Sigmoid colon (tissue), 4 donors: ENCODE data around the genes WT1, CAPRIN1 and NAT10.

DNA sequence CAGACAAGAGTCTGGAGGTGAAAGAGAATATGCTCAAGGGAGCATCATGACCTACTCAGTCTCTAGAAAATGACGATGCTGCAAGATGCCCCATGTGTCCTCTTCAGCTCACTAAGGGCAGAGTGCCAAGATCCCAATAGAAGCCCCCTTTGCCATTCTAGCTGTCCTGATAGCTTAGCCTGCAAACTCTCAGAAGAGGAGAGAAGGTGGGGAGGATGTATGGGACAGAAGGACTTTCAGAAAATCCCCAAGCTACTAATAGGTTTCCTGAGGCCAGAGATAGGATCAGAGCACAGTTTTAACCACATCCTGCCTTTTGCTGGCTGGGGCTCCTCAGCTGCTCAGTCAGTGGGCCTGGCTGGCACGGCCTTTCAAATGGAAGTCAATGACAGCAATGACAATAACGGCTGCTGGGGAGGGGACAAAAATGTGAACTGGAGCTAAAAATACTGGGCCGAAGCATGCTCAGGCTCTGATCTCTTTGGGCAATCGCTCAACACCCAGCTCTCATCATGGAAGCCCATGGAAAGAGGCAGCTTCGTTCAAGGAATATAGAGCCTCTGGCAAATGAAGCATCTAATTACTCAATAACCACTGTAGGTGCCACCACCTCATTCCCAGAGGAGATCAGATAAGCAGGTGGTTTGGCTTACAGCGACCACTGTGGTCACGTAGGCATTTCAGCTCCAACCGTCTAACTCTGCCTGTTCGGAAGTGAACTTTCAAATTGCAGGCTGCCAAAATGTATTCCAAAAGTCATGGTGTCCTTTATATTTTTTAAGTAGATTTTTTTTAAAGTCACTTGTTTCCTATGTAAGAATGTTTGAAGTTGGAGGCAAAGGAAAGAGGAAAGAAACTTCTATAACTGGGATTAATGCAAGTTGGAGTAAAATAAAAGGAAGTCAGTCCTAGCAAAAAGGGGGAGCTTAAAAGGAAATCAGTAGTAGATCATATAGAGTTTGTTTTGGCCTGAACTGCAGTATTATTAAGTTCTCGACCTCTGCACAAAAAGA is 14.3 kb downstream of the WT1 start:
- PRO-cap = no peak
- RAMPAGE, long total RNA, 4 experiments = no peak in any of the 4 experiments

DNA sequence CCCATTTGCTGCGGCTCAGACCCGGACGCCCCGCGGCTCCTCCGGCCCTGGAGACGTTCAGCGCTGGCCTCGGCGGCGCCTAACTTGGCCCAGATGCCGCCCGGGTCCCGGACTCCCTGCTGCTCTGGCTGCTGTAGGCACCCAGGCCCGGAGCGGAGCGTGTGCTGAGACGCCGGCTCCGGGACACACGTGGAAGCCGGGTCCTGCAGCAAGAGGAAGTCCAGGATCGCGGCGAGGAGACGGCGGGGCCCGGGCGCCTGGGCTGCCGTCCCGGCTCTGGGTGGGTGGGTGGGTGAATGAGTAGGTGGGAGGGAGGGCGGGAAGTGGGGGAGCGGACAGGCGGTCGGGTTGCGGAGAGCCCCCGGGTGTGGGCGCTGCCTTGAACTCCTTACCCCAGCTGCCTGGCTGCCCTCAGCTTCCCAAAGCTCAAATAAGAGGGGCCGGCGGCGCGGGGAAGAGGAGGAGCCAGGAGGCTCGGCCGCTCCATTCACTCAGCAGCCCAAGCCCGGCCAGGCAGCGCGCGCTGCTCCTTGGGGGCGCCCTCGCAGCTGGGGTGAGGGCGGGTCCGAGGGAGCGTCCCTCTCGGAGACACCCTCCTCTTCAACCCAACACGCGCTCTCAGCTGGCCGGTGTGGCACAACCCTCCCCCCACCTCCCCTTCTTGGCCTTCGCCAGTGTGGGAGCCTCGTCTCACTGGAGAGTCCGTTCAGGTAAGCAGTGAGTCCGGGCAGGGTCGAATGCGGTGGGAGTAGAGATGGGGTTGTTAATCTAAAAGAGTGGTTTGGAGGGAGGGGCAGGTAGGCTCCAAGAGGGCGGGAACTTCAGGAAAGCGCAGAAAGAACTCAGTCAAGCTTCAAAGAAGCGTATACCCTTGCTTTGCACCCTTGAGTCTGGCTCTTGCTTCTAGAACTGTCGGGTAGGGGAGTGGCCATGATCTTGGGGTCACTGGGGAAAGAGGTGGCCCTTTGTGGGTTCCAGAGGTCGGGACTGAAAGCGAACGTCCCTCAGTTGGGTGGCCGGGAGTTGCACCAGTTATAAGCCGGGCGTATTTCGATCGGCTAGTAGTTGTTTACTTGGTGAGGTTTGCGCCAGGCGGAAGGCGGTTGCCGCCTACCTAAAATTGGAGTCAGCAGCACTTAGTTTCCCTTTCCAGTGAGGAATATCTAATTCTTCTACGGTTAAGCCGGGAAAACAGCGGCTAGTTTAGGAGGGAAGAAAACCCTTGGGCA is at the start of gene WT1:
WT1 (minus strand) TSS at position 403 of the 1,229 bp plus-strand sequence.
- PRO-cap = no peak
- RAMPAGE, long total RNA, 4 experiments = start-site peak on the plus strand in 2 of 4 experiments, centred at positions 572 to 582 of the sequence, 8 to 14 reads per replicate; start-site peak on the minus strand in 1 of 4 experiments, centred at position 585 of the sequence, 5 reads per replicate

DNA sequence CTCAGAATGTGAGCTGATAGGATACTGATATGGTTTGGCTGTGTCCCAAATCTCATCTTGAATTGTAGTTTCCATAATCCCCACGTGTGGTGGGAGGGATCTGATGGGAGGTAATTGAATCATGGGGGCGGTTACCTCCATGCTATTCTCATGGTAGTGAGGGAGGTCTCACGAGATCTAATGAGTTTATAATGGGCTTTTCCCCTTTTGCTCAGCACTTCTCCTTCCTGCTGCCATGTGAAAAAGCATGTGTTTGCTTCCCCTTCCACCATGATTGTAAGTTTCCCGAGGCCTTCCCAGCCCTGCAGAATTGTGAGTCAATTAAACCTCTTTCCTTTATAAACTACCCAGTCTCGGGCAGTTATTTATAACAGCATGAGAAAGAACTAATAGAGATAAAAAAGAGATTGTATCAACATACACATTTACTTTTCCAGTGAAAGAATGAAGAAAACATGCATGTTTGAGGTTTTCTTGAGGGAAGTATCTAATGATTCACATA is 17.3 kb upstream of the CSTF3 start:
- PRO-cap = no peak
- RAMPAGE, long total RNA, 4 experiments = no peak in any of the 4 experiments

GRCh38 chr11:33256071-33256561 is 1.1 kb upstream of the HIPK3 start:
- PRO-cap = no peak
- RAMPAGE, long total RNA, 4 experiments = no peak in any of the 4 experiments

- PRO-cap = no peak
- RAMPAGE, long total RNA, 4 experiments = no peak in any of the 4 experiments
Observed at GRCh38 chr11:33633203-33633855, 67.3 kb downstream of the C11orf91 start.

DNA sequence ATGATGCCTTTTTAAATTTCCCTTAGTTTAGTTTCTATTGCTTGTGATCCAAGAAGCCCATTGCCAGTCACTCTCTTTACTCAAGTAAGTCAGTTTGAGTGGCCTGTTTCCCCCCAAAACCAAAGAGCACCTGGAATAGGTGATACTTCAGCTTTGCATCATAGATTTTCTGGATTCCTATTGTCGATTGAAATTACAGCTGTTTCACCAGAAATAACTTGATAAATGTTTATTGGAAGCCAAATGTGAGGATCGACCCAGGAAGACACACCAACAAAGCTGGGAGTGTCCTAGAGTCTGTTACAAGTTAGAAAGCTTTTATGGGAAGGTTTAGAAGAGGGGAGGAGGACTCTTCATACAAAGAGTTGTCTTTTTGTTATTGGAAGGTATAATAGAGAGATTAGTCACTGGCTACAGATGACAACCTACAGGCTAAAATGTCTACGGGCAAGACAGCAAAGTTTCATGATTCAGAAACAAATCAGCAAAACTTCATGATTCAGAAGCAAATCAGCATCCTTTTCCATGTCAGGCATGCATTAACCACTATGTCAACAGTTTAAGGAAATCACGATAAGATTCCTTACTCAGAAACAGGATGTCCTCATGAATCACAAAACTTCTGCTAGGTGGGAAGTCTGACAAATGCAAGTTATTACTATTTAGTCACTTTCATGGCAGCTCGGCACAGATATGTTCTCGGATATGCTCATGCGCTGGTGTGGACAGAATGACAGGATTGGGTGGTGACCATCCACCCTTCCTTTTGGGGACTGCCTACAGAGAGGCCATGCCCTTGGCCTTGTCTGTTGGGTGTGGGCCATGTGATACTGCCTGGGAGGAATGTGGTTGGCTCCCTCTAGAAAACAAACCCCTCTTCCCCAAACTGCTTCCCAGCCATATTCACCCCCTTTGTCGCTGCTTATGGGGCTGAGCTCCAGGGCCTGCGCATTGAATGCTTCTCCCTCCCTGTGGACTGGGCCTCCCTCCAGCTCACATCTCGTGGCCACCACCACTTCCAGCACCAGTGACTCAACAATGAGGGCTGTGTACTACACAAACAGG is 10.3 kb downstream of the C11orf91 start:
- PRO-cap = no peak
- RAMPAGE, long total RNA, 4 experiments = no peak in any of the 4 experiments

GRCh38 chr11:33893499-33894595 is 2.0 kb upstream of the LMO2 start:
- PRO-cap = no peak
- RAMPAGE, long total RNA, 4 experiments = no peak in any of the 4 experiments

DNA sequence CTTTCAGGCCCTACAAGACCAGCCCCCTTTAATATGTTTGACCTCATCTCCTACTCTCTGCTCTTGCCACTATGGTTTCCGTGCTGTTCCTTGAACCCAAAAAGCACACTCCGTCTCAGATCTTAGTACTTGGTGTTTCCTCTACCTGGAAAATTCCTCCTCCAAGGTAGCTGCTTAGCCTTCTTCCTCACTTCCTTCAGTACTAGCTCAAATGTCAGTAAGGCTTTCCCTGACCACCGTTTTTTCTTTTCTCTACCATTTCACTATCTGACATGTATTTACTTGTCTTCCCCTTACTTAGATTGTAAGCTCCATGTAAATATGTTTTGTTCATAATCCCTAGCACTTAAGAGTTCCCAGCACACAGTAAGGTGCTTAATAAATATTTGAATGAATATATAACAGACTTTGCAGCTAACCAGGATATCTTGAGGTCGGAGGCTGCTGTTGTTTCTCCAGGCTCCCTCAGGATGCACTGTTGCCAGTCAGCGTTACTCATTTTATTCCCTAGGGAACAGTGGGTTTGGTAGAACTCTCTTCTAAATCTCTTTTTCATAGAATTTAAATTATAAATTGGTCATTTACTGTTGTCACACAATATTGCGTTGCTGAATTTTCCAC is 1.2 kb upstream of the CAPRIN1 start:
- PRO-cap = no peak
- RAMPAGE, long total RNA, 4 experiments = no peak in any of the 4 experiments

DNA sequence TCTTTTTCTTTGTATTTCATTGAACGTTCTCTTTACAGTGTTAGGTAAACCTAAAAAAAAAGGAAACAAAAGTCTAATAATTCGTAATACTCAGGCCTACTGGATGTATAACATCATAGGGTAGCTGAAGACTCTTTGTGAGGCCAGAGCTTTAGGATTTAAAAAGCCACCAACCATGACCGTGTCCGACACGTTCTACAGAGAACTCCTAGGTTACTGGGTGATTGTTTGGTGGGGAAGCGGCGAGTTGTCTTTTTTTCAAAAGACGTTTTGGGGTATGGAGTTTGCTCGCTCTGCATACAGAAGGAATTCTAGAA is 589 bp upstream of the CAPRIN1 start:
- PRO-cap = no peak
- RAMPAGE, long total RNA, 4 experiments = no peak in any of the 4 experiments

- PRO-cap = unidirectional peak, plus-strand start at chr11:34051684
- RAMPAGE, long total RNA, 4 experiments = start-site peak on the plus strand in 4 of 4 experiments, at chr11:34051657-34051741 at its widest, 26 to 45 reads per replicate
Observed at GRCh38 chr11:34051301-34051938, at the start of gene CAPRIN1. CAPRIN1 (plus strand) TSS chr11:34051731.

- PRO-cap = no peak
- RAMPAGE, long total RNA, 4 experiments = no peak in any of the 4 experiments
Observed at GRCh38 chr11:34076035-34076600, 24.6 kb downstream of the CAPRIN1 start.

GRCh38 chr11:34104839-34105791 is at the start of gene NAT10:
NAT10 (plus strand) TSS chr11:34105629.
- PRO-cap = no peak
- RAMPAGE, long total RNA, 4 experiments = no peak in any of the 4 experiments

- PRO-cap = no peak
- RAMPAGE, long total RNA, 4 experiments = no peak in any of the 4 experiments
Observed at GRCh38 chr11:34572514-34572733, 48.5 kb upstream of the EHF start.

DNA sequence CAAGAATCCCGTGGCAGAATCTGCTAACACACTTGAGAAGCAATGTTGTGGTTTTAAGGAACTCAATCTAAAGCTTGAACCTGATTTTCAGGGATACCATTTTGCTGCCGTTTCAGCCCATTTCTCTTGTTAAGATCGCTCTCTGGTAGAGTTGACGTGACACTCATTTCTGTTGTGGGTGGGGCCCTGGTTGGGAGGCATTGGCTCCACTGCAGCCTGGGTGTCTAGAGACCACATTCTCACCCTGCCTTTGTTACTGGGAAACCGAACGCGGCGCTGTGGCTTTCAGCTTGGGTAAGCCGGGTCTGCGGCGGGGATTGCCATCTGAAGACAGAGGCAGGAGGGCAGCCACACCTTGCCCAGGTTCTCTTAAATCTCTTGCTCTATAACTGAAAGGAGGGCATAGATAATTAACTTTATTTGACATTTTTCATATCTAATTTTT is 3.2 kb downstream of the EHF start:
- PRO-cap = no peak
- RAMPAGE, long total RNA, 4 experiments = no peak in any of the 4 experiments

GRCh38 chr11:34630612-34630974 is 9.7 kb downstream of the EHF start:
- PRO-cap = no peak
- RAMPAGE, long total RNA, 4 experiments = no peak in any of the 4 experiments

- PRO-cap = no peak
- RAMPAGE, long total RNA, 4 experiments = no peak in any of the 4 experiments
Observed at GRCh38 chr11:34916749-34916823, 168 bp downstream of the PDHX start.

- PRO-cap = no peak
- RAMPAGE, long total RNA, 4 experiments = no peak in any of the 4 experiments
Observed at GRCh38 chr11:34916973-34917488, 613 bp downstream of the PDHX start.

DNA sequence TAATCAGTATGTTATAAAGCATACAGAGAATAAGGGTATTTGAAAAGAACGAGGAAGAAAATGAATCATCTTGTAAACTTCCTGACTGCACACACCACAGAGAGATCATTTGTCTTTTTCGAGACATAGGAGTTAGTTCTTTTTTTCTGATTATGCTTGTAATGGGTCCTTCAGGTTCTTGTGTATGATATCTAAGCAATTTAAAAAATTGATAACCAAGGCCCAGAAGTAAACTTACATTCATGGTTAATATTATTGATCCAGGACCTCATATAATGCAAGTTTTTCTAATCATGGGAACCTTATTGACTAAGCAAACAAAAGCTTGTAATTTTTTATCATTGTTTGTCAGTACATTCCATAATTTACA is 61.2 kb downstream of the PDHX start:
- PRO-cap = no peak
- RAMPAGE, long total RNA, 4 experiments = no peak in any of the 4 experiments

- PRO-cap = no peak
- RAMPAGE, long total RNA, 4 experiments = no peak in any of the 4 experiments
Observed at GRCh38 chr11:35029727-35030485, 109.1 kb upstream of the CD44 start.

DNA sequence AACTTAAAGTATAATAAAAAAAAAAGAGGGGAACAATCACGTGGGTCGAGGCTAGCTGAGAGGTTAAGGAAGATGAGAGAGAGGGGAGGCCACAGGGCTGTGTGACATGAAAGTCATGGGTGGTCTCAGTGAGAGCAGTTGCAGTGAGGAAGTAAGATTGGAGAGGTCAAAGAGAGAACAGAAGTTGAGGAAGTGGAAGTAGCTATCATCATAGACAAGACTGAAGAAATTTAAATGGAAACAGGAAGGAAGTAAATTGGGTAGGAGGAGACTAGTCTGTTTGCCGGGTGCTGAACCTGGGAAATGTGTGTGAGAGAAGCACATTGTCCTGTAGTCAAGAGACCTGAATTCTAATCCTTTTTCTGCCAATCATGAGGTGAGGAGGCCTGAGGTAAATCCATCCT is 79.9 kb upstream of the CD44 start:
- PRO-cap = no peak
- RAMPAGE, long total RNA, 4 experiments = no peak in any of the 4 experiments